Metastatic Lung Carcinoma in the Adrenal Gland (tissue), 1 donor: ENCODE measurements around the gene TMOD2.

DNA sequence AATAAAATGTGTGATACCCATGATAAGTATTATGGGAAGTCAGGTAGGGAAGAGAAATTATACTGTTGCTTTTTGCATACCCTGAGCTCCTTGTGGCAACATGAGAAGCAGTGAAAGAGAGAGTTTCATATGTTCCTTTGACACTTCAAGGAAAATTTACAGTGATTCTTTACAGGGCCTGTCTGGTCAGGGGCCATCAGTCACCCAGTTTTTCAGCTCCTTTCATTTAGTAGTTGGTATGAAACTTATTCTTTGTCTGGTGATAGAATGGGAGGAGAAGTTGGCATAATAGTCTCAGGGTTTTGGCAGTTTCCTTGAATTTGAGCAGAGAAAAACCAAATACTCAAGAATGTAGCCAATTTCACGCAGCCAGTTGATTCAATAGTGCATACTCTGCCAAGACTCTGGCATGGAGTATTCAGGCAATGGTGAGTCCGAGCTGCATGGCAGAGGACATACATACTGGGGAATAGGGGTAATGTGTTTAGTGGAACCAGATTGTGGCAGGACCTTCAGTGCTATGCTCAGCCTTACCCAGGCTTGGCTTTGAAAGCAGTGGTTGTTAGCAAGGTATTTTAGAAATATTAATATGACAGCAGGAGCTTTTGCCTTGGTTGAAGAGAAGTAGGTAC lies 118.3 kb downstream of the GALK2 start:
- PRO-cap: no peak

DNA sequence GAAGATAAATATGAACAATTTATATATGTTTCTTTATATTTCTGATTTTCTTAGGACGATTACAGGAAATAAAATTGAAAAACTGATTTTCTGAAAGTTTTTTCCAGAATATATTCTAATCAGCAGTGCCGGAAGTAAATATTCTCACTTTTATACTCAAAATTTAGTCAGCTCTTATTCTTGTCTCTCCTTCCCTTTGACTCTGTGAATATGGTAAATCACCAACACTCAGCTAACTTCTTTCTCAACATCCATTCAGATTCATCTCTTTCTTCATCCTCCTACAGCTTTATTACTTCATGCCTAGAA lies 67.8 kb downstream of the FGF7 start:
- PRO-cap: no peak

- PRO-cap: no peak
Measured at GRCh38 chr15:50355848-50355997, 725 bp upstream of the GABPB1 start.

DNA sequence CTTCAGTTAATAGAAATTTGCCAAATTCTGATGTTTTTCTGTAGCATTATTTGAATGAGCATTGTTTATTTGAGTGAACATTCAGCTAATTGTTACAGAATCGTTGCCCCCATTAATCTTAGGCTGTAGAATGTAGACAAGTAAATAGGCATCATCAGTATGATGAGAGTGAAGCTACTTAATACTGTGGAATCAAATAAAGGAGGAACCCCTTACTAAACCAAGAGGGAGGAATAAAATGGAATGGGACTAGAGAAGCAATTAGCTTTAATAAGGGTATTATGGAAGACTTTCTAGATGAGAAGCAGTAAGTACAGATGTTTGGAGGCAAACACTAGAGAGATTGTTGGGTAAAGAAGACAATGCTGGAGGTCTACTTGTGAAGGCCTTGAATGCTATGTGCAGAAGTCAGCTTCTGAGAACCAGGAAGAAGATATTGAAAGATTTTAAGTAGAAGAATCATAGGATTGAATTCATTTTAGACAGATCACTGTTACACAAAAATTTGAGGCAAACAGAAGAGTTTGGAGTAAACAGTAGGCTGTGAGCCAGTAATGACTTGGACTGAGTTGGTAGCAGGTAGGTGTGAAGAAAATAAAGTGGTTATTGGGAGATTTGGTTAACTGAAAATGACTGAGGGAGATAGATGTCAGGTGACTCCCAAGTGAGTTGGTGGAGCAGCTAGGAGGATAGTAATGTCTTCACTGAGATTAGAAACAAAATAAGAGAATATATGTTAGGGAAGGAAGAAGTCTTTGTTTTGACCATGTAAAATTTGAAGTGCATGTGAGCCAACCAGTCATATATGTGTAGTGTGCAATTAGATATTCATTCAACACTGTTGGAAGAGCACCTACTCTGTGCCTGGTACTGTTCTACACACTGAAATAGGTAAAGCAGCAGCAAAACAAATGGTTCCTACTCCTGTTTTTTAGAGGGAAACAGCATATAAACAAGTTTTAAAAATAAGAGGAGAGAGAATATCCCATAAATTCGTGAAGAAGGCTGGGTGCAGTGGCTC lies 1.7 kb upstream of the GABPB1 start:
- PRO-cap: no peak

GRCh38 chr15:50481400-50482256 lies 57.4 kb downstream of the USP8 start:
- PRO-cap: no peak

DNA sequence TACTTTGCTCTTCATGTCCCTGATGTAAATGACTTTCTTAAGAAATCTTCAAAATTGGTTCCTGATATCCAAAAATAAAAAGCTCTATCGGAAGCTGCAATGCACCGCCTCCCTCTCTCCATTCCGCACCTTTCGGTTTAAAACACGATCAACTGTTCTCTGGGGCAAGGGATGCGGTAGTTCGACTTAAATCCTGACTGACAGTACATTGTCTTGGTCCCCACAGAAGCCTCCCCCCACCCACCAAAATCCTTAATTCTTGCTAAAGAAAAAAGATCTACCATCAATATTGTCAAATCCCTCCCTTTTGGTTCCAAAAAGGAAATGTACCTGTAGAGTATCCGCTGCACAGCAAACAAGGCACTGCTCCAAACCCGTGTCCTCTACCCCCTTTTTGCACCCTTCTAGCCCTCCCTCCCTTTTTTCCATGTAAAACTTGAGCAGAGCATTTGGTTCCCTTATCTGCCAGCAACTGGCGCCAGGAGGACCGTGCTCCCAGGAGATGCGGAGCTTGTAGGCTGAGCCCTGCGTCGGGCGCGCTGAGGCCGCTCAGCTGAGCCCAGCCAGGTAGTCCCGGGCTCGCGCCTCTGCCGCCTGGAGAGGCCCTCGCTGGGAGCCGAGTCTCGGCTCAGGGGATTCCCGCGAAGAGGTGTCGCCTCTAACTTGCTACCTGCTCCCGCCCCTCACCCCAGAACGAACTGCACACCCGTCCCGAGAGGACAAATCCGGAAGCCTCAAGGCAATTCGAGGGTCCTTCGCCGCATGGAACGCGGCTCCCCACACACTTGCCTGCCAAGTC lies 727 bp downstream of the TRPM7 start:
- PRO-cap: bidirectional peak, plus-strand start at position 691 of the sequence, minus-strand start at position 589 of the sequence

GRCh38 chr15:50716809-50717599 lies 30.4 kb upstream of the TRPM7 start:
- PRO-cap: no peak

- PRO-cap: no peak
Measured at GRCh38 chr15:50764417-50764934, 1.0 kb downstream of the SPPL2A start.

GRCh38 chr15:50767238-50768169 lies 2.0 kb upstream of the SPPL2A start:
- PRO-cap: no peak

- PRO-cap: no peak
Measured at GRCh38 chr15:50778130-50778608, 12.7 kb upstream of the SPPL2A start.

GRCh38 chr15:50944488-50944862 lies 36.0 kb downstream of the AP4E1 start:
- PRO-cap: no peak

GRCh38 chr15:51051871-51052114 lies 42.9 kb downstream of the TNFAIP8L3 start:
- PRO-cap: no peak

DNA sequence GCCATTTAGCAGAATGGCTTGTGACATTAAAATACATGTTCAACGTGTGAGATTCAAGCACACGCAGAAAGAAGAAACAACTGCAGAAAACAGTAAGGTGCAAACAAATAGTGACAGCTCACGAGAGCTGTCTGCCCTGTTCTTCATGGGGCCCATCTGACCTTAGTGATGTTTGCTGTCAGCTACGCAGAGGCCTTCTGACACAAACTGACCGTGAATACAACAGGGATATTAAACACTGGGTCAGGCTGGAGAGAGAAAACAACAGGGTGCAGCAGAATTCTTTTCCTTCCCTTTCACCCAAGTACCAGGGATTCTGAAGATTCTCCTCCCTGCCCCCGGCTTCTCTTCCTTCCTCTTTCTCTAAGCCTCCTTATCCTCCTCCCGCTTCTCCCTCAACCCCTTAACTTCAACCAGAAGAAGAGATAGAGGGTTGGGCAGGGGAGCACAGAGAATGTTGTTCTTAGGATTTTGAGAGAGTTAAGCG lies 2.2 kb downstream of the TNFAIP8L3 start:
- PRO-cap: no peak

GRCh38 chr15:51097030-51098116 lies 2.7 kb upstream of the TNFAIP8L3 start:
- PRO-cap: no peak

DNA sequence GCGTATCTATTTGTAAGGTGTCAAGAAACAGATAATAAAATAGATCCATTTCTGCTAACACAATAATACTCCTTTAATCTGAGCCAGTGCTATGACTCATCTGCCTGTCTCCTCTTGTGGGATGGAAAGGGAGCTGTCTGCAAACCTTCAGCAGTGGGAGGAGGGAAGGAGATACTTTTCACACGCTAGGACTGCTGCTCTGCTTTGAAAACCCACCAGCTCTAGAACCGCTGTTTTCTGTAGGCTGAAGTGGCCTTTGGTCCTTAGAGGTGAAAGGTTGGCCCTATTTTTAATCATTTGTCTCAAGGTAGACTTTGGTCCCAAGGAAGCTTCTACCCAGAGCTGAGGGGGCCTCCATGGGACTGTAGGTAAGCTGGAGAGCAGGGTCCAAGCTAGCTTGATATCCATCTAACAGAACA lies 3.4 kb upstream of the TNFAIP8L3 start:
- PRO-cap: no peak

DNA sequence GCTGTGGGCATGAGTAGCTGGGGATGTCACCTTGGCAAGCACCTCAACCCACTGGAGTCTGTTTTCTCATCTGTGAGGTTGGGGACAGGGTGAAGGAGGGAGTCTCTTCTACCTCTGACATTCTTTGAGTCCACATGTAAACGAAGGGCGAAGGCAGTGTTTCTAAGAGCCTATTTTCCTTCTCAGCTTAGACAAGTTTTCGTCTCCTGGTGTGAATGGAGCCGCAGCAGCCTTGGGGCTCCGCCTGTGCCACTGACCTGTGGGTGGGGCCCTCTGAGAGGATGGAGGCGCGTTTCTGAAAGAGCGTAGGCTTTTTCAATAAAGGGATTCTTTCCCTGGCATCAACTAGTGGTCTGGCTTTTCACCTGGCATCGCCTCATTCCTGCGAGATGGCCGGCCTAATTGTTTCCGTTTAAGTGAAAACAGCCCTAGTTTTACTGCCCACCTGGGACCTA lies 736 bp downstream of the GLDN start:
- PRO-cap: no peak

DNA sequence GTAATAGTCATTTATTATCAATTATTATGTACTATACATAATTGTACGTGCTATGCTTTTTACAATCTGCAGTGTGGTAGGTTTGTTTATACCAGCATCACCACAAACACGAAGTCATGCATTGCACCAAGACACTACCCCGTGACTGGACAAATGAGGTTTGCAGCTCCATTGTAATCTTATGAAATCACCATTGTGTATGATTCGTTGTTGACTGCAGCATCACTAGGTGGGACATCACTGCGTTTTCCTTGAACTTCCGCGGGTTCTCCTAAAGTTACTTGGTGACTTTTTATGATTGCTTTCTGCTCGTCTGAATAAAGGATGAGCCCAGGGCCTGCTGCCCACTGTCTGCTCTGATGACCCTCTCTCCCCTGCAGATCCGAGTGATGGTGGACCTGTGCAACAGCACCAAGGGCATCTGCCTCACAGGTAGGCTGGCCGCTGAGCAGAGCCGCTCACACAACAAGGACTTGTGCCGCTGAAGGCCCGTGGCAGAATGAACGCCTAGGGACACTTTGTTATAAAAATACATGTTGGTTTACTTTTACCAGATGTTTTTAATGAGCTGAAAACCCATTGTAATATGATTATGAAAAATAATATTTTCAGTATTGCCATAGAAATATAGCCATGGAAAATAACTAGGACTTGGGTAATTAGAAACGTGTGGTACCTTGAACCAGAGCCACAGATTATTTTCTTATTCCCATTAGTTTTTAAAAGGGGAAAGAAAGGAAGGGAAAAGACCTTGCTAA lies 35.8 kb downstream of the GLDN start:
- PRO-cap: no peak

- PRO-cap: no peak
Measured at GRCh38 chr15:51538201-51538675, 84.3 kb downstream of the DMXL2 start.

DNA sequence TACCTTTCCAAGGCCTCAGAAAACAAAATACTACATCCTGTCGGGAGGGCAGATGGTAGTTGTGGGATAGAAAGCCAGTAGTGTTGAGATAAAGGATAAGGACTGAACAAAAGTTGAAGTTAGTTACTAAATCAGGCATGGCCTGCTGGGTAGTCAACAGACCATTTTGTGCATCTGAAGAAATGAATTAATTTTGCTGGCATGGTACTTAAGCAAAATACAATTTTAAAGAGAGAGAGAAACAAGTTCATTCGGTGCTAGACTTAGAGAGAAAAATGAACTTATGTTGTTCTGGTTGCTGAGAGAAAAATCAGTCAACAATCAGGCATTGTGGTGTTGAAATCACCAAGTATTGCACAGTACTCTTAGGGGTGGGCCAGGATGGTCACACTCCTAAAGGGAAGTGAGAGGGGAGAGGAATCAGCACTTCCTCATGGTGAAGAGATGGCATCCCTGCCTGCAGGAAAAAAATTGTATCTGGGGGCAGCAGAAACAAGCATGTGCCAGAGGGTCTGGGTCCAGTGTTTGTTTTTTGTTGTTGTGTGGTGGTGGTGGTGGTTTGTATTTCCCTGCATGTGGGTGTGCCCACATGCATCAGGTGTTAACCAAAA lies 7.0 kb upstream of the DMXL2 start:
- PRO-cap: no peak

DNA sequence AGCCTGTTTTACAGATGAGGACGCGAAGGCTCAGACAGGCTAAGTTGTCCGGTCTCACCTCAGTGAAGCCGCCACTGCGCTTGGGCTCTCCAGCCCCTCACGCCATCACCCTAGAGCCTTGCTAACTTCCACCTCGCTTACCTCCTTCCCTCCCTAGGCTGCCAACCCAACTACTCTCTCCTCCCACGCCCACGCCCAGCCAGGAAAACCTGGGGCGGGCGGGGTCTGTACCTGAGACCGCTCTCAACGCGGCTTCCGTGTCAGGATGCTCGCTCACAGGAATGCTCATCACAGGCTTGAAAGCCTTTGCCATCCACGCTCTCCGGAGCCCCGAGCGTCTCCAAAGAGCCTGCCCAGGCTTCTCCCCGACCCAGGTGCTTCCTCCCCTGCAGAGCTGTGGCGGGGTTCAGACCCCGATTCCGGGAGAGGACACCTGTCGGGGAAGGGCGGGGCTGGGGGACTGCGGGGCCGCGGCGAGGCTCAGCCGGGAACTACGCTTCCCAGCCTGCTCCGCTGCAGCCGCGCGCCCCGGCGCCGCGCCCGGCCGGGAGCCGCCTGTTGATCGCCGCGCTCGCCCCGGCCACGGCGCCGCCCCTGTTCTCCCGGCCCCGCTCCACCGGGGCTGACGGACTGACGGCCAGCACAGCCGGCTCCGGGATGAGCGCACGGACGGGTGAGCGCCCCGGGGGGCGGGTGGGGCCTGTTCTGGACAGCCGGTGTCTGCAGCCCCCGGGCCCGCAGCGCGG lies at the start of gene TMOD2:
Gene TMOD2 (plus strand): TSS at position 558 of the 746 bp plus-strand sequence.
- PRO-cap: no peak